Colon Carcinoma Metastatic in the Brain (tissue), 2 donors: ENCODE measurements around a stretch of chr20.

DNA sequence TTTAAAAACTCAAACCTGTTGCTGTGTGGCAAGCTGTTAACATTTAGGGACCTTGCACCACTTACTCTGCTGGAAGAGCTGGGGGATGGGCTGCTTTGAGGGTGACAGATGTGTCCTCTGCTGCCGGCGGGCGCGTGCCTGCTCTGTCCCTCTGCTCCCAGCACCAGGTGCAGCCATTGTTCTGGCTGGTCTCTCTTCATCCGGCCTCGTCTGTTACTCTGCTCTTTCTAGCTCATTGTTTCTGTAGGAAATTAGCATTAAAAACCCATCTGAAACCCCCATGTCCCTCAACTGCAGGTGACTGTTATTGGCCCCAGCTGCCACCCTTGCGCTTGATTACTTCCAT lies 78.5 kb downstream of the CBFA2T2 start:
- PRO-cap, 2 experiments, result no peak in any of the 2 experiments

DNA sequence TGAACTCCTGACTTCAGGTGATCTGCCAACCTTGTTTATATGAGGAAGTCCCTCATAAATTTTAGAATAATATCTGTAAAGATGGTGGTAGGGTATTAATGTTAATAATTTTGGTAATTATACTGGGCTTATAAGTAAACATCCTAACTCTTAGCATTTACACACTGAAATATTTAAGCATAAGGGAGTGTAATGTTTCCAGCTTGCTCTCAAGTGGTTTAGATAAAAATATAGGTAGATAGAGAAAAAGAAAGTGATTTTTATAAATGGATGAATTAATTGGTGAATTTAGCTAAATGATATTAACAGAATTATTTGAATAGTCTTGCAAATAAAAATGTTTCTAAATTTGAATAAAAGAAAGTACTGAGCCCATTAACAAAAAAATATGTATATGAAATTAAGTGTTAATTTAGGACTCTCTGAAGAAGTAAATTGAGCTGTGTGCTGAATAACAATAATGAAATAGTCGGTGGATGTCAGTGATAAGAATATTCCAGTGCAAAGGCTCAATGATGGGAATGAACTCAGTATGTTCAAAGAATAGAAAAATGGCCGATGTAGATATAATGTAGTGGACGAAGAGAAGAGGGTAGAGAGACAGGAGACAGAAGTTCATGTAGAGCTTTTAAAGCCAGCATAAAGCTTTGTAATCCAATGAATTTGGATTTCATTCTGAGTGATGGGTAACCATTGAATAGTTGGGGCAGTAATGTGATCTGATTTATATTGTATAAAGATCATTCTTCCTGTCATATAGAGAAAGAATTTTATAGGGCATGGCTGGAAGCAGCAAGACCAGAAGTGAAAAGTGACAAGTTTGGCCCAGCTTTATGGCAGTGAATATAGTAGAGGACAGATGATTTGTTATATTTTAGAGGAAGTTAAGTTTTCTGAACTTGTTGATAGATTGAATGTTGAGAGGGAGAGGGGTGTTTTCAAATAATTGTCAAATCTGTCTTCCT lies 82.5 kb downstream of the CBFA2T2 start:
- PRO-cap, 2 experiments, result no peak in any of the 2 experiments

GRCh38 chr20:33673246-33673922 lies 844 bp downstream of the NECAB3 start:
- PRO-cap, 2 experiments, result no peak in any of the 2 experiments

DNA sequence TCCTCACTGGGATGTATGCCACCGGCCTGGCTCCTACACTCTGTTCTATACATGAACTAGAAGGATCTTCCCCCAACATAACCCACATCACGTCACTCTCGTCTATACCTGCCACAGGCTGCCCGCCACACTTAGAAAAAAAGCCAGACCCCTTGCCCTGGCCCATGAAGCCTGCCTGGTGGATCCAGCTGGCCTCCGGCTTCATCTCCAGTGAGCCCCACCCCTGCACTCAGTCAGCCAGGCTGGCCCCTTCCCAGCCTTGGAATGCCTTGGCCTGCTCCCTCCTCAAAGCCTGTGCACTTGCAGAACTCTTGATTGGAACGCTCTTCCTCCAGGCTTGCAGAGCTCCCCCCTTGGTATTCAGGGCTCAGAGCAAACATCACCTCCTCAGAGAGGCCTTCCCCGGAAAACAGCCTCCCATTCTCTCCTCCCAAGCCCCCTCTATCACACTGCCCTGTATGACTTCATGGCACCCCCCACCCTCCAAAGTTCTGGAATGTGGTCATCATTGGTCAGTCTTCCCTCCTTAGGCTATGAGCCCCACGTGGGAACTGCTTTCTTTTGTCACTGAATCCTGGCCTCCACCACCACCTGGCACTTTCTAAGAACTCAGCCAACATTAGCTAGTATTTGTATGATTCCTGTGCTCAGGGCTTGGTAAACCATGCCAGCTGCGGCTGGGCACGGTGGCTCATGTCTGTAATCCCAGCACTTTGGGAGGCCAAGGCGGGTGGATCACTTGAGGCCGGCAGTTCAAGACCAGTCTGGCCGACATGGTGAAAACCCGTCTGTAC lies 8.3 kb upstream of the E2F1 start:
- PRO-cap, 2 experiments, result no peak in any of the 2 experiments

- PRO-cap, 2 experiments, result no peak in any of the 2 experiments
These were observed 24.2 kb downstream of the ZNF341 start for GRCh38 chr20:33755930-33756548.

- PRO-cap, 2 experiments, result peak in 2 of 2 experiments; most common plus-strand start chr20:33789889 (in 2); most common minus-strand start chr20:33789711 (in 2)
These were observed 21.7 kb upstream of the CHMP4B start for GRCh38 chr20:33789230-33790090.

DNA sequence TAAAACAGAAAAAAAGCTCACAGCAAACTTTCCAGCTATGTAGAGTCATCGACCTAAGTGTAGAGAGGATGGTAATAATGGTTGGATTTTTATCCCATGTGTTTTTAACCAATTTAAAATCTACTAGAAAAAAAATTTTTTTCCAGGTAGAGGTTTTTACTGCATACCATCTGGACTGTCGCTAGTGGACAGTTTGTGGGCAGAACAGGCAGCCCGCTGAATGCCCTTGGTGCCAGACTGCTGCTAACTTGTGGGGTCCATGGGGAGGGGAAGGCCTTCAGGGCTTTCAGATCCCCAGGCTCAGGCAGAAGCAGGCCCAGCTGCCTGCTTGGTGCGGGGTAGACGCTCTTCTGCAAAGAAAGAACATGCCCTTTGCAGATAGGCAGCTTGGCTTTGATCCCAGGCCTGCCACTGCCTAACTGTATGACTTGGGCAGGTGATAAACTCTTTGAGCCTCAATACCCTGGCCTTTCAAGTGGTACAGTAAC lies 28.3 kb downstream of the CHMP4B start:
- PRO-cap, 2 experiments, result no peak in any of the 2 experiments

DNA sequence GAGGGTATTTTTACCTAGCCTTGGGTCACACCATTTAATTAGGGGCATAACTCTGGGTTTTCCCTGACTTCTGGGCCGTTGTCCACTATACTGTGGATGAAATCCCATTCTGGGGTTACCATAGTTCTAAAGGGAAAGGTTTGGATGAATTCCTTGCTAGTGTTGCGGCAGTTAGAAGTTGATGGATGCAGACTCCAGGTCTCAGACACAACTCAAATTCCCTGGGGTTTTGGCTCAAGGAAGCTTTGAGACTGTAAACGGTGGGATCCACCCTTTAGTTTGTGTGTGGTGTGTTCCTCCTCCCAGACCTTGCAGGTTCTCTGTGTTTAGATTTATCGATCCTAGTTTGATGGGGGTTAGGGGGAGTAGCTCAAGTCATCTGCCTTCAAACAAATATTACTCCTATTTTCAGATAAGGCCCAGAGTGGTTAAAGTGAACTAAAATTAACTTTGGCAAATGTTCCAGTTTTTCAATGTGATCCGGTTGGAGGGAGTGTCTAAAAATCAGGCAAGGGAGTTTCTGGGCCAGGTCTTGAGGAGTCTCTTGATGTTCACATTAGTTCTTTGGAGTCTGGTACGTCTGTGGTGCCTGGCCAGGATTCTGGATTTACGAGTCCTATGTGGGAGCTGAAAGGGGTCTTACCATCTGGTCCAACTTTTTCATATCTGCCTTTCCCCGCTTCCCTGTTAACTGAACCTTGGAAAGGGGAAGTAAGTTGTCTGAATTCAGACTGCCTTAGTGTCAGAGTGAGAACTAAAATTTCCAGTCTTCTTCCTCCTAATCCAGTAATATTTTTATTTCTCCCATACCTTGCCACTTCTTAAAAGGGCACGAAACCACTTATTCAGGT lies 1.6 kb downstream of the RALY start:
- PRO-cap, 2 experiments, result no peak in any of the 2 experiments

DNA sequence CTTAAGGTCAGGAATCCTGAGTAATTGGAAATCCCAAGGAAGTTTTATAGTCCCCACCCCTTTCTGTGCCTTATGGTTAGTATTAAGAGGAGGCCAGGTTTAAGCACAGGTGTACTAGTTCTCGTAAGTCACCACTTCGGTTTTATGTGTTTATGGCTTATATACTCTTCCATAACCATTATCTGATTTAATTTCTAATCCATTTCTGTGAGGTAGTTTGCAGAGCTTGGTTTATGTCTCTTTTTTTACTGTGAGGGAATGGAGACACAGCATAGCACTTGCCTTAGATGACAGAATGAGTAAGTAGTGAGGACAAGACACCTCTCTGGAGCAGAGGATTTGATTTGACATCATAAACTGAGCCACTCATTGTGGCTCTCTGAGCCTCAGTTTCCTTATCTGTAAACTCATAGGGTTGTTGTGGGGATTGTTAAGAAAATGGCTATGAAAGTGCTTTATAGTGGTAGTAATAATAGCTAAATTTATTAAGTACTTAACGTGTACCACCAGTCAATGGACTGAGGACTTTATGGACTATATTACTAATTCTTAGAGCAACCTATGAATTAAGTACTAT lies 2.3 kb downstream of the RALY start:
- PRO-cap, 2 experiments, result no peak in any of the 2 experiments

DNA sequence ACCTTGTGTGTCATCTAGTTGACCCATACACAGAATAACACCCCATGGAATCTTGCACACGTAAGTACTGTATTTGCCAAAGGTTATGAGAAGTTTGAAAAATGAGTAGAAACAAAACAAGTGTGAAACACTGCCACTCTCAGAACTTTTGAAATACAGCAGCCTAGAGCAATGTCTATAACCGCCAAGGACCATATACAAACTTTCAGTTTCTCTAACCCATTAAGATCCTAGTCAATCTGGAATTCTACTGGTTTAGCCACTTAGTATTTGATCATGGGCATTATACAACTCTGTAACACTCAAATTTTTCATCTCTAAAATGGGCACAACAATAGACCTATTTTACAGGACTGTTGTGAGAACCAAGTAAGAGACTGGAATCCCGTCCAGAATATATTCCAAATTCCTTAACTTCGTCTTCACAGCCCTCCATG lies 1.3 kb downstream of the EIF2S2 start:
- PRO-cap, 2 experiments, result no peak in any of the 2 experiments

GRCh38 chr20:34293783-34294256 lies 9.3 kb downstream of the AHCY start:
- PRO-cap, 2 experiments, result no peak in any of the 2 experiments

GRCh38 chr20:34312089-34312547 lies 9.0 kb upstream of the AHCY start:
- PRO-cap, 2 experiments, result no peak in any of the 2 experiments

GRCh38 chr20:34337978-34338418 lies 25.1 kb upstream of the ITCH start:
- PRO-cap, 2 experiments, result no peak in any of the 2 experiments

DNA sequence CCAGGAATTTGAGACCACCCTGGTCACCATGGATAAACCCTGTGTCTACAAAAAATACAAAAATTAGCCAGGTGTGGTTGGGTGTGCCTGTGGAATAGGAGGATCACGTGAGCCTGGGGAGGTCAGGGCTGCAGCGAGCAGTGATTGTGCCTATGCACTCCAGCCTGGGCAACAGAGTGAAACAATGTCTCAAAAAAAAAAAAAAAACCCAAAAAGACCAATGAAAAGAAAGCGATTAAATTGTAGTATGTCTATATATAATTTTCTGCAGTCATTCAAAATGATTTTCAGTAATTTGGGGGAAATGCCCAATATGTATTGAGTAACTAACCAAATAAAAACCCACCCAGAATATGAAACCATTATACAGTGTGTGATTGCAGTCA lies 70.4 kb downstream of the ITCH start:
- PRO-cap, 2 experiments, result no peak in any of the 2 experiments

GRCh38 chr20:34540483-34541183 lies 17.9 kb upstream of the MAP1LC3A start:
- PRO-cap, 2 experiments, result no peak in any of the 2 experiments

- PRO-cap, 2 experiments, result no peak in any of the 2 experiments
These were observed 9.3 kb downstream of the GGT7 start for GRCh38 chr20:34863273-34863792.

- PRO-cap, 2 experiments, result no peak in any of the 2 experiments
These were observed 1.3 kb upstream of the GGT7 start for GRCh38 chr20:34873981-34874406.

GRCh38 chr20:34945821-34946146 lies 9.8 kb downstream of the GSS start:
- PRO-cap, 2 experiments, result peak in 1 of 2 experiments; most common plus-strand start chr20:34946001 (in 1); most common minus-strand start chr20:34946017 (in 1)

DNA sequence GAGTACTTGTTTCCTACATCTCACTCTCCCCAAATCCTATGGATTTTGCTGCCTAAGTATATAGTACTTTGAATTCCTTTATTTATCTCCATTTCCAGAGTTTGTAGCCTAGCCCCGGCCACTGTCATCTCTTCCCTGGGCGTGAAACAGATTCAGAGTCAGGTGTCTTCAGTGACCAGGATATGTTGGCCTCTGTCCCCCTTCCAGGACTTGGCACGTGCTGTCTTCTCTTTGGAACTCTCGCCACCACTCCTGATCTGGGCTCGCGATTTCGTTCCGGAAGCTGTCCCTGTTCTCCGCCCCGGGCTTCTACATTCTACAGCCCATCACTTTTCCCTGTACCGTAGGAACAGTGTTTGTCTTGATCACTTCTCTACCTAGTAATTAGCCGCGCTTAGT lies 771 bp downstream of the GSS start:
- PRO-cap, 2 experiments, result peak in 1 of 2 experiments; most common minus-strand start position 251 of the sequence (in 1)

GRCh38 chr20:34977149-34978358 lies 21.9 kb downstream of the MYH7B start:
- PRO-cap, 2 experiments, result no peak in any of the 2 experiments